Mesenchymal stem cell of Wharton's jelly (primary cell): ENCODE measurements around a stretch of chr9.

- CAGE, long polyA plus RNA = no peak
These were observed 105.4 kb upstream of the FAM120A start for GRCh38 chr9:93345714-93346844.

DNA sequence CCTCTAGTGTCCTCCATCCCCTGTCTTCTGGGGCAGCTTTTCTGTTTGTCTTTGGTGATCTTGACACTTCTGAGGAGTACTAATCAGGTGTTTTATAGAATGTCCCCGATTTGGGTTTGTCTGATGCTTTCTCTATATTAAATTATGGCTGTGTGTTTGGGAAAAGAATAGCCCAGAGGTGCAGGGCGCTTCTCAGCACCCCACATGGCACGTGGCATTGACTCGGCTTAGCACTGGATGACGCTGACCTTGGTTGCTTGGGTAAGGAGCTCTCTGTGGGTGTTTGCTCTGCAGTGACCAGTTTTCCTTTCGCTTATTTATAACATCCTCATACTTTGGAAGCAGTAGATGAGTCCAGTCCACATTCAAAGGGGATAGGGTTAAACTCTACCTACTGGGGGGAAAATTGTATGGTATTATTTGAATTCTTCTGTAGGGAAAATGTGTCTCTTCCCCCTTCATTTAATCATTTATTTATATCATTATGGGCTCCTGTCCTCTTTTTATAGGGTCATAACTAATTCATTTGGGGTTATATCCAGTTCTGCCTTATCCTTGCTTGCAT is 12.5 kb upstream of the FAM120AOS start:
- CAGE, long polyA plus RNA = no peak

- CAGE, long polyA plus RNA = no peak
These were observed 10.0 kb upstream of the PHF2 start for GRCh38 chr9:93566283-93566904.

DNA sequence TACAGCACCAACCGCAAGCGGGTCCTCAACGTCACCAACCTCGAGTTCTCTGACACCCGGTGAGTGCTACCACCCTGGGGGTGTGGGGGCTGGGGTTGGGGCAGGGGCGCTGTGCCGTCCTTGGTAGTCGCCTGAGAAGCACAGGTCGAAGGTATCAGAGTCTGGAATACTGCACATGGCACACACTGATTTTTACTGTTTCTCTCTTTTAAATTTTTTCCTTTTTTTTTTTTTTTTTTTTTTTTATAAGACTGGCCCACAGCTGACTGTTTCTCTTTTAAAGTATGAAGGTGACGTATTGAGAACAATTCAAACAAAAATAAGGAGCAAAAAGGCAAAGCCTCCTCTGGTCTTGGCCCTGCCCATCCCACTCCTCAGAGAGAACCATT is 72.8 kb downstream of the PHF2 start:
- CAGE, long polyA plus RNA = no peak

DNA sequence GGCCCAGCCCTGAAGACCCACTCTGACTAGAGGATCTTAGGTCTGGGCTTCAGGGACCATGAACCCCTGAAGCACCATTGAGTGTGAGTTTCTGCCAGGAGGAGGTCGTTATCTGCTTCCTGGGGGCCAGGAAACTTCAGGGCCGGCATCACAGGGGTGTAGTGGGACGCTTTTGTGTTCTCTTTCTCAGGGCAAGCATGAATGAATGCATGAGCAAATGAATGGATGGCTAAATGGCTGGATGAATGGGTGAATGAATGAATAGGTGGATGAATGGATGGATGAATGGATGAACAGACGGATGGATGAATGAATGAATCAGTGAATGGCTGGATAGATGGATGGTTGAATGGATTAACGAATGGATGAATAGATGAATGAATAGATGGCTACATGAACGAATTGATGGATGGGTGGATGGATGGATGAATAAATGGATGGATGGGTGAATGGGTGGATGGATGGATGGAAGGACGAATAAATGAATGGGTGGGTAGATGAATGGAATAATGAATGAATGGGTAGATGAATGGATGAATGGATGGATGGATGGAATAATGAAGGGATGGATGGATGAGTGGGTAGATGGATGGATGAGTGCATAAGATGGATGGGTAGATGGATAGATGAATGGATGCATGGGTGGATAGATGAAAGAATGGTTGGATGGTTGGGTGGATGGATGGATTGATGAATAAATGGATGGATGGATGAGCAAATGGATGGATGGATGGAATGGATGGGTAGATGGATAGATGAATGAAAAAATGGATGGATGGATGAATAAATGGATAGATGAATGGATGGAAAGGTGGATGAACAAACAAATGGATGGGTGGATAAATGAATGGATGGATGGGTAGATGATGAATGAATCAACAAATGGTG is 85.0 kb downstream of the PHF2 start:
- CAGE, long polyA plus RNA = no peak

GRCh38 chr9:93951107-93951646 is 4.0 kb downstream of the BARX1 start:
- CAGE, long polyA plus RNA = no peak

GRCh38 chr9:94097726-94098727 is 13.8 kb downstream of the PTPDC1 start:
- CAGE, long polyA plus RNA = no peak

- CAGE, long polyA plus RNA = no peak
These were observed 75.0 kb downstream of the PTPDC1 start for GRCh38 chr9:94159380-94159621.

- CAGE, long polyA plus RNA = no peak
These were observed 54.4 kb upstream of the ZNF169 start for GRCh38 chr9:94204710-94205063.

DNA sequence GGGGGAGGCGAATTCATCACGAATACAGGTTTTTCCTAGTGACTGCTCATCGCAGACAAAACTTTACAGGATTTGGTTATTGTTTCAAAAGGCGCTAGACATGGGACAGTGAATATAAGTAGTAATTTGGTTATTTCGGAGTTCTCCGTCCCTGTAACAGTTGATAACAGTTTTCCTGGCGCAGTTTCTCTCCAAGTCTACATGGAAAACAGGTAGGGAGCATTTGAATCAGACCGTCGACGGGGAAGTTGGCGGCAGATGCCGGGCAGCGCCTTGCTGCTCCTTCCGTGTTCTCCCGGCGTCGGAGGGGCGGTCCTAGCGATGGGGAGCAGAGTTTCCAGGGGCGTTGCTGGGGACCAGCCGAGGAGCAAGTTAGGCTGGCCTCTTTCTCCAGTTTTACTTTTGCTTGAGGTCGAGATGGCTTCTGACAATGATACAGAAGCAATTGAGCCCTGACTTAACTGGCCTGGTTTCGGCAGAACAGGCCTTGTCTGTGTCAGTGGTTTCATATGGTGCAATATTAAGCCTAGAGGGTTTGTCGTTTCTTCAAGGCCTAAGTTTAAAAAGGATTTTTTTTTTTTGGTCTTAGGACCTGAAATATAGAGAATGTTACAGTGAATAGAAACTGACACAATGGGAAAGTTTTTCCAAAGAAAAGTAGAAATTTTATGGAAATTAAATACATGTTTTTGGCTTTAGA is 835 bp downstream of the MFSD14B start:
- CAGE, long polyA plus RNA = no peak

DNA sequence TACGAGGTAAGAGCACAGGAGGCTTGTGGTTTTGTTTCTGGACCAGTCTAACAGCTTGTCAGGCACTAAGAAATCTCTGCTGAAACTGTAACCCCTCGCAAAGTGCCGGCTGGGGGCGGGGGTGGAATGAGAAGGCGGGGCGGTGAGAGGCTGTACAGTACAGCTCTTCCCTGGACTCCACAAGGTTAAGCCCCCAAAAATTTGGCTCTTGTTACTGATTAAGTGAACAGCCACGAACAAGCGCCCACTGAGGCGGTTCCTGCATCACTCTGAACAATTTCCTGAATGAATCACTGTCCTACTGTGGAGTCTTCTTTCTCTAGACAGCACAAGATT is 6.8 kb downstream of the FBP2 start:
- CAGE, long polyA plus RNA = no peak

- CAGE, long polyA plus RNA = no peak
These were observed 73.4 kb downstream of the AOPEP start for GRCh38 chr9:94799698-94800518.

GRCh38 chr9:94873031-94873386 is 146.5 kb downstream of the AOPEP start:
- CAGE, long polyA plus RNA = no peak

DNA sequence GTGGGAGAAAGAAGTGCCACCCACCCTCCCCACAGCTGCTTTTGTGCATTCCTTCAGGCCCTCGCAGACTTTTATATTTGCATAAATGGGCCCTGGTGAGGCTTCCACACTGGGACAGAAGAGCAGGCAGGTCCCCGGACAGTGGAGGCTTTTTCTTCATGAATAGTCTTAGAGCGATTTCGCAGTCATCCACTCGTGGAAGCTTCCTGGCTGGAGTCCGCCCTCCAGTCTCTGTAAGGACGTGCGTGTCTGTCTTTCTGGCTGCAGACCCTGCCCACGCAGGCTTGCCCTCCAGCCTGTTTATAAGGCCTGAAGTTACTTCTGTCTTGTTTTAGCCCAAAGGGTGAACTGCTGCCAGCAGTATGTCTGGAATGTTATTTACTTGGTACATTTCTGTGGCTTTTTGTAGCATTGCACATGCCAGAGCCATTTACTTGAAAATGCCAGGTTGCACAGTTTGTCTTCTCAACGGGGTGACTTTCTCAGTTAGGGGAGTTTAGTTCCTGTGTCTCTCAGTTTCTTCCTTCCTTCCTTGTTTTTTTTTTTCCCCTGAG is 195.7 kb downstream of the AOPEP start:
- CAGE, long polyA plus RNA = no peak

GRCh38 chr9:94925569-94926466 is 199.3 kb downstream of the AOPEP start:
- CAGE, long polyA plus RNA = no peak

GRCh38 chr9:94945426-94945878 is 219.0 kb downstream of the AOPEP start:
- CAGE, long polyA plus RNA = no peak

DNA sequence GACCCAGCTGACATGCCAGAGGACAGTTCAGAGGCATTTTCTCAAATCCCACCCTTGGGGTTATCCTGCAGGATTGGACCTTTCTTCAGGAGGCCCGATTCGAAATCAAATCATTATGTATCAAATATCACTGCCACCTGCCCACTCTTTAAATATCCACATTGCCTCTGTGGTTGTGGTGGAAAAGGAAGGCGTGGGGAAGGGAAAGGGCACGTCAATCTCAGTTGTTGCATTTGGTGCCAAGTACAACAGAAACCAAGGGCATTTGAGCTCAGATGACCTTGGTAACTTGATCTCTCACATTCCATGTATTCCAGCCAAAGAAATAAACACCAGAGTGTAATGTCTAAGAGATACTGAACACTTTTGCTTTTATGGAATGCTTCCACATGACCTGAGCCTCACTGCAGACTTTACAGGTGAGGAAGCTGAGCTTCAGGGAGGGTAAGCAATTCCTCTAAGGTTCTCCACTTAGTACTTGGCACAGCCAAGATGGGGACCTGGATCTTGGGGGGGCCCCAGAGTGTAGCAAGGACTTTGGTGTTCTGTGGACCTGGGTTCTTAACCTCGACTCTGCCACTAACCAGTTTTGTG is 224.4 kb downstream of the AOPEP start:
- CAGE, long polyA plus RNA = no peak

DNA sequence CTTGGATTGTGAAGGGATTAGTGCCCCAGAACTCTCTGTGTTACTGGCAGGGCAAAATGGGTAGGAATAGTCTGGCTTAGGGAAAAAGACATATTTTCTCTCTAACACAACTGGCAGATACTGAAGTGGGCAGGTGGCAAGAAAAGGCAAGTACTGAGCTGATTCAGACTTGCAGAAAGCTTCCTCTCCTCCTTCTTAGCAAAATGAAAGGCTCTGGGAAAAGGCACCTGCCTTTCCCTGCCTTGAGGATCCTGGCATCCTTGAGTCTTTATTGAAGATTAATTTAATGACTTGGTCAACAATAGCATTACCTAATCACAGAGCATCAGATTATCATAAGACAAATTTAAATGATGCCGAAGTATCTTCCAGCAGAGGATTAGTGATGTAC is 294.7 kb downstream of the AOPEP start:
- CAGE, long polyA plus RNA = no peak

GRCh38 chr9:95023874-95024136 is 293.7 kb downstream of the FANCC start:
- CAGE, long polyA plus RNA = no peak

GRCh38 chr9:95025556-95026400 is 291.7 kb downstream of the FANCC start:
- CAGE, long polyA plus RNA = no peak